Foreskin fibroblast (primary cell): ENCODE data around the genes VWA3A, POLR3E and COG7.

DNA sequence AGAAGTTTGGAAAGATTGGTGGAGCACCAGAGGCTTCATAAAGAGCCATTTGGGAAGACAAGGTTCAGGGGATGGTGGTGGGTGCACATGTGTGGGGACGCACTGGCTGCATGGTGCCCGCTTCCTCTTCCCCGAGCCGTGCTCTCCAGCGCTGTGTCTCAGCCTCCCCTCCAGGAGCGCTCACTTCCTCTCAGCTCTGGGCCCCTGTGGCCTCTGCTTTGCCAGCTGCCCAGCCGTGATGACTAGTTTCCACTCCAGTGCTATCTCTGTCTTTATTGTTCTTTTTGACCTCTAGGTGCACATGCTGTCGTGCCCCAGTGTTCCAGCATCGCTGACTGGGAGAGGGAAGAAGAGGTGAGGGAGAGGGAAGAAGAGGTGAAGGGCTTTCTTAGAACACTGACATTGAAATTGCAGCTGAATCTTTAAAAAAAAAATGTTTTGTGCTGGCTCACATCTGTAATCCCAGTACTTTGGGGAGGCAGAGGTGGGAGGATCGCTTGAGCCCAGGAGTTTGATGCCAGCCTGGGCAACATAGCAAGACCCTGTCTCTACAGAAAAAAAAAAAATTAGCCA, 78.4 kb upstream of the CRYM start:
- RRBS, result no CpG with 5 or more reads among the region's 10 CpGs

DNA sequence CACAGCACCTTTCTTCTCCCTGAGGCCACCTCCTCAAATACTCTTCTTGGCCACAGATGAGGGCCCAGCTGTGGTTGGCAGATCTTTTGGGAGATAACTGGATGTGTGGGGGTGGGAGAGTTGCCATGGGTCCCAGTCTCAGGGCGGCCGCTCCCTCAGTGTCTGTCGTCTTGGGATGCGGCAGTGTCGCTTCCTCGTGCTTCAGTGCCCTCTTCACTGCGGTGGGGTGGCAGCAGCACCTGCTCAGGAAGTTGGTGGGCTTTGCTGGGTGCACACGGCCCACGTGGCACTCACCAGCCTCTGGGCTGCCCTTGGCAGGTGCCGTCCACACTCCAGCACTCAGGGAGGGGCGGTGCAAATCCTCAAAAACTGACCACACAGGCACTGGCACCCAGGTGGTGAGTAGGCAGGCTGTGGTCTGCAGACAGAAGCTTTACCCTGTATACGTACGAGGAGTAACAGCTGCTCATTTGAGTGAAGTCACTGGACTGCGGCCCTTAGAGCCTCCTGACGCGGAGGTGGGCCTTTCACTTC, 81.9 kb upstream of the CRYM start:
- RRBS, result no CpG with 5 or more reads among the region's 16 CpGs

GRCh38 chr16:21630796-21630995, 21.7 kb downstream of the IGSF6 start:
- RRBS, result no CpG with 5 or more reads among the region's 3 CpGs

DNA sequence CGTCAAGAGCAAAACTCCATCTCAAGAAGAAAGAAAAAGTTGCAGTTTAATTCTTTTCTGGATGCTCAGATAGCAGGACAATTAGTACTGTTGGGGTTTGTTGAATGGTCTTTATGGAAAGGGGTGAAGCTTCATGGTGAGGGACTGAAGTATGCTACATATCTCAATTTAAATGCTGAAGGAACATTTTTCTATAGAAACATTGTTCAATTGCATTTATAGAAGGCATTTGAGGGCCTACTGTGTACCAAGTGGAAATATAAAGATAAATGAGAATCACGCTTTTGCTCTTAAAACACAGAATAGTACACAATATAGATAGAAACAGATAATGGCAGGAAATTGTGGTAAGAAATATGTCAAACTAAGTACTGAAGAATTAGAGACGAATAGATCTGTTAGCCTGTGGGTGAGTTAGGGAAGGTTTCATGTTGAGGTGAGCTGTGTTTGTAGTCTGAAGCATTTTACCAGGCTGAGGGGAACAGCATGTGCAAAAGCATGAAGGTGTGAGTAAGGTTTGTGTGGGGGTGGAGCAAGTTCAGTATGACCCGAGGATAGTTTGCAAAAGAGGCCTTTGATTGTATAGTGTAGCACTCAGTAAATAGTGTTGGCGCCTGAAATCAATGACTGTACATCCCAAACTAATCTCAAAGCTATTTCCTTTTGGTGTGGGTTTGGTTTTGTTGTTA, 14.0 kb downstream of the IGSF6 start:
- RRBS, result no CpG with 5 or more reads among the region's 5 CpGs

DNA sequence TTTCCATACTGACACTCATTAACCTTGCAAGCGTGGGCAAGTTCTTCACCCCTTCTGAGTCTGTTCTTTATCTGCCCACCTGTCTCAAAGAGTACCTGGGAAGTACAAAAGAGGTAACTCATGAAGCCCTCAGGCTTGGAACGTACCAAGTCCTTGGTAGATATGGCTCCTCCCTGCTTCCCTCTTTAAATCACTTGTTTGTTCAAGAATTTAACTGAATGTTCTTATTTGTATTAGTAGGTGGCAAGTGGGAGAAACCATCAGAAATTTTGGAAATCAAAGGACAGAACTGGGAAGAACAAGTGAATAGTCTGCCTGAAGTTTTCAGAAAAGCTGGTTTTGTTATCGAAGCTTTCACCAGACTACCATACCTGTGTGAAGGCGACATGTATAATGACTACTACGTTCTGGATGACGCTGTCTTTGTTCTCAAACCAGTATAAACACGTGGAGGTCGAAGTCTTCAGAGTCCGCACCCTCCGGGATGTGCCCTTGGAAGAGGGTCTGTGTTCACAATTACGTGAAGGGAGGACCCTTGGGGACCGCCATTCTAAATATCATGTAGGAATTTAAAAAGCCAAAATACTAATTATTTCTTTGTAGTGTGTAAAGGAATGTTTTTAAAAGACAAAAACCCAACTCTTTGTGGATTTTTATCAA, 2.7 kb upstream of the IGSF6 start:
- RRBS, result no CpG with 5 or more reads among the region's 12 CpGs

DNA sequence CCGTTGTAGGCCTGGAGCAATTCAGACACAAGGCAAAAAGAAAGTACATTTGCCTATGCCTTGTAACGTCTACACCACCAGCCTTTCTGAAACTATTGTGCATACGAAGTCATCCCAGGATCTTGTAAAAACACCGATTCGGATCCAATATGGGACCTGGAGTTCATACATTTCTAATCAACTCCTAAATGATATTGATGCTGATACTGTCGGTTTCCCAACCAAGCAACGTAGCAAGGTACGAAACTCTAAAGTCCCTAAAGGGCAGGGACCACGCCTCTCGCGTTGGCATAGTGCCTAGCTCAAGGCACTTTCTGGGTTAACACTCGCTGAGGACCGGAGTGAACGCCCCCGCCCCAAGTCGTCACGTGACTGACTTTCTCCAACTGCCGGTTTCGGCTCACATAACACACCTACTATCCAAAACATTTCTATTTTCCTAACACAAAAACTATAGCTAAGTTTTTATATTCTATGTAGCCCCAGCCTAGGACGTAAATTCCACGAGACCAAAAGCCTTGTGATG, 853 bp upstream of the UQCRC2 start:
- RRBS, result 2% methylated on average over 6 of the region's 21 CpGs

GRCh38 chr16:22070893-22071362, 21.4 kb upstream of the VWA3A start:
- RRBS, result no CpG with 5 or more reads among the region's 8 CpGs

GRCh38 chr16:22091666-22092913, at the start of gene VWA3A:
VWA3A (plus strand) TSS chr16:22092541.
- RRBS, result 73% methylated on average over 2 of the region's 13 CpGs

GRCh38 chr16:22296816-22297557, at the start of gene POLR3E:
POLR3E (plus strand) TSS chr16:22297409.
- RRBS, result 2% methylated on average over 13 of the region's 56 CpGs

- RRBS, result no CpG with 5 or more reads among the region's 3 CpGs
Measured at GRCh38 chr16:22369397-22370007, 4.9 kb downstream of the CDR2 start.

GRCh38 chr16:22814578-22815356, 805 bp downstream of the HS3ST2 start:
- RRBS, result 7% methylated on average over 26 of the region's 64 CpGs

GRCh38 chr16:23352698-23353266, 50.7 kb downstream of the SCNN1B start:
- RRBS, result no CpG with 5 or more reads among the region's 3 CpGs

- RRBS, result no CpG with 5 or more reads among the region's 7 CpGs
Measured at GRCh38 chr16:23417308-23417917, 35.6 kb downstream of the COG7 start.

GRCh38 chr16:23424474-23424938, 28.5 kb downstream of the COG7 start:
- RRBS, result no CpG with 5 or more reads among the region's 12 CpGs

DNA sequence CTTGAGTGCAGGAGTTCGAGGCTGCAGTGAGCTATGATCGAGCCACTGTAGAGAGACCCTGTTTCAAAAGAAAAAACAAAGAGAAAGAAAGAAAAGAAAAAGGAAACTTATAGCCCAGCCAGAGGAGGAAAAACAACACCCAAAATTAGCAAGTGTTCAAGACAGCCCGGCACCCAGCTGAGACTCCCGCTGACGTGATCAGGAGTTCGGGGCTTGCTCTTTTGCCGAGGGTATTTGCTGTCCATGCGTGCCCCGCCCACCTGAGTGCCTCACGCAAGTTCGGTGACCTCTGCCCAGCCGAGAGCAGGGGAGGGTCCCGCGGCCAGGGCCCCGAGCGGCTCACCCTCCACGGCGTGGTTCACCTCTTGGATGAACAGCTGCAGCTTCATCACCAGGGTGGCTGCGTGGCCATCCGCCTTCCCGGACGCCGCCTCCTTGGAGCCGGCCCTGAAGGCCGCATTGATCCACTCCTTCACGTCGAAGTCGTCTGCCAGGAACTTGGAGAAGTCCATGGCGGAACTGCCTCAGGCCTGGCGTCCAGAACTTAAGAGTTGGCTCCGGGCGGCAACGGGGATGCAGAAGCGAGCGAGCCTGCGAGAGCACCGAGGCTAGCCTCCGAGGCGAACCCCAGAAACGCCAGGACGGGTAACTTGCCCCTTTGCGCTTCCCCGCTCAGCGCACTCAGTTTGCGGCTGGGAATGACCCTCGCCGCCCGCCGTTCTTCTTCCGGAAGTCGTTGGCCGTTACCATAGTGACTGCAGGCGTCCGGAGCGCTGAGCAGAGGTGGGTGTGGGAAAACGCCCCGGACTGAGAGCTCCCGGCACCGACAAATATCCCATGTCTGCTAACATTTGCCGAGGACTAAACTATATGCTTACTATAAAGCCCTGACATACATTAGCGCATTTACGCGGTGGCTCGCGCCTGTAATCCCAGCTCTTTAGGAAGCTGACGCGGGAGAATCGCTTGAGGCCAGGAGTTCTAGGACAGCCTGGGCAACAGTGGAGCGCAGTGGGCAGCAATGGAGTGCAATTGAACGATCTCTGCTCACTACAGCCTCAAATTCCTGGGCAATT, at the start of gene COG7:
TSS of gene COG7 (minus strand) at position 707 of the 1,076 bp plus-strand sequence.
- RRBS, result under 1% methylated on average over 11 of the region's 70 CpGs

DNA sequence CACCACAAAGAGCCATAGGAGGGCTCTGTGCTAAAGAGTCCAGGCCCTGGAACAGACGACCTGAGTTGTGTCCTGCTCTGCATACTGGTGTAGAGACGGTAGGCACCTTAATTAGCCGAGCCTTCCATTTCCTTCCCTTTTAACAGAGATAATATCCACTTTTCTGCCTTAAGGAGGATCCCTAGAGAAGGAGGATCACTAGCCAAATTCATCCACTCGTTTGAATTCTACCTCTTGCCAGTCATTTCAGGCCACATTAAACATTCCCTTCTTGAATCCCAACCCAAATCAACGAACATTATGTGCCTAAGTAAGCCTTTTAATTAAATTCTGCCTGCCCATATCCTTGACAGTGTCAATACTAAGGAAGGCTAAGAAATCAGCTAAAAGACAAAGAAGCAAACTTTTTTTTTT, 21.0 kb upstream of the COG7 start:
- RRBS, result no CpG with 5 or more reads among the region's 5 CpGs

GRCh38 chr16:23520336-23520924, 10.1 kb upstream of the GGA2 start:
- RRBS, result no CpG with 5 or more reads among the region's 4 CpGs

- RRBS, result no CpG with 5 or more reads among the region's 5 CpGs
Measured at GRCh38 chr16:23538488-23538964, 18.6 kb downstream of the EARS2 start.

- RRBS, result no CpG with 5 or more reads among the region's 37 CpGs
Measured at GRCh38 chr16:23557912-23558373, 416 bp downstream of the UBFD1 start.